Left cardiac atrium (tissue), 1 donor: Measurements from ENCODE around the gene KIF12.

GRCh38 chr9:112204326-112204670 lies 29.2 kb upstream of the SUSD1 start:
- PRO-cap = no peak

DNA sequence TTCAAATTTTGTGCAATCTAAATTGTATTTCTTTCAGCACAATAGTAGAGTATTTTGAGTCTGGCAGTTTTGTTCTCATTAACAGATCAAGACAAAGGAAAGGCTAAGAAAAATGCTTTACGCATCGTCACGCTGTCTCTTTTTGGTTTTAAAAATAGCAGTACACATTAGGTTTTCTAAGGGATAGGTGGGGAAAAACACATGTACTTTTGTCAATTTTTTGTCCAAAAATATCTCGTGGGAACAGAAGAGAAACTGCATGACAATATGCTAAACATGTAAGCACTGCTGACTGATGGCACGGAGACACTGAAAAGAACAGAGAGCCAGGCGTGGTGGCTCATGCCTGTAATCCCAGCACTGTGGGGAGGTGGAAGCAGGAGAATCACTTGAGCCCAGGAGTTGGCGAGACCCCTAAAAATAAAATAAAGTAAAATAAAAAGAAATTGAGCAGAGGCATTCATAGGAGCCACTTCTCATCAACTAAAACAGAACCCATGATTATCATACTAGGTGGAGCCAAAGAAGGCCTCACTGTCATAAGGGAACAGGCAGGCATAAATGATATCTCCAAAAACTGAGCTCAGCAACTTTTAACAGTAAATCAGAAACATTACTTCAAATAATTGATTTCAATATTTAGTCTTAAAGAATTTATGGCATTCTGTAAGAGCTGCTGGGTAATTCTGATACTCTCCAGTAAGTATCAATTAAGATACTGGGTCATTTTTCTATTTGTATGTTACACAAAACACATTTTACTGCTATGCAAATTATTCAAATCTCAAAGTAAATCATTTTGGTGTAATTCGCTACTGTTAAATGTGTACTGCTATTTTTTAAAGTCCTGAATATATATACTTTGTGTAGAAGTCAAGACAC lies 45.1 kb upstream of the SUSD1 start:
- PRO-cap = no peak

DNA sequence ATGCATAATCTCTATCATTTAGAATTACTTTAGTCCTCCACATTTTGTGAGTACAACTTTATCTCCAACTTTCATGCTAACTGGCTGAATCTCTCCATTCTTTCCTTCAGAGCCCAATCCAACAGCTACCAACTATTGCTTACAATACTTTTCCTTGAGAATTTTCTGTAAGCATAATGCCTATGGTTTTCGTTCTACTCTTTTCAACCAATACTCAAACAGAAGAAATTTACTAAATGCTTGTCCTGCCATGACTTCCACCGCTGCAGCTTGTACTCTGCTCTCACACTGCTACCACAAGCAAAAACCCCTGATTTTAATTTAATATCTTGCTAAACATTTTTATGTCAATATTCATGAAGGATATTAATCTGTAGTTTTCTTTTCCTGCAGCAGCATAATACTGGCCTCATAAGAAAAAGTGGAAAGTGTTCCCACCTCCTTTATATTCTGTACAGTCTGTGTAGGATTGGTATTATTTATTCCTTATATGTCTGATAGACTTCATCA lies 52.2 kb downstream of the PTBP3 start:
- PRO-cap = no peak

DNA sequence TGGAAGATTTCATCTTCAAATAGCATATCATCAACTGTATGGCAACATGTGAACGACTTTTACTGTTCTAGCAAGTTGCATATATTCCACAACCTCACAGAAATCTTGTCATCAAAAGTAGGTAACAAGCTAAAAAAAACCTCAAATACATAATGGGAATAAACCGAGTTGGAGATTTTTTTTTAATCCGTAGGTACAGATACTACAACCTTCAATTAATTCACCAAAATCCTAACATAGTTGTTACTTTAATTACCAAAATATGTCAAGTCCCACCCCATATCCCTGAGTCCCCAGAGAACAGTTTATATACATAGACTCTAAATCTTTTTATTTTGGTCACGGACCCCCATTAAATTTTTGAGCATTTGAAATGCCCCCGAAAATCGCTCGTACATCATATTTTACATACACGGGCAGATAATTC lies 1.0 kb downstream of the PTBP3 start:
- PRO-cap = no peak

GRCh38 chr9:112556144-112556424 lies 69.5 kb downstream of the KIAA1958 start:
- PRO-cap = no peak

DNA sequence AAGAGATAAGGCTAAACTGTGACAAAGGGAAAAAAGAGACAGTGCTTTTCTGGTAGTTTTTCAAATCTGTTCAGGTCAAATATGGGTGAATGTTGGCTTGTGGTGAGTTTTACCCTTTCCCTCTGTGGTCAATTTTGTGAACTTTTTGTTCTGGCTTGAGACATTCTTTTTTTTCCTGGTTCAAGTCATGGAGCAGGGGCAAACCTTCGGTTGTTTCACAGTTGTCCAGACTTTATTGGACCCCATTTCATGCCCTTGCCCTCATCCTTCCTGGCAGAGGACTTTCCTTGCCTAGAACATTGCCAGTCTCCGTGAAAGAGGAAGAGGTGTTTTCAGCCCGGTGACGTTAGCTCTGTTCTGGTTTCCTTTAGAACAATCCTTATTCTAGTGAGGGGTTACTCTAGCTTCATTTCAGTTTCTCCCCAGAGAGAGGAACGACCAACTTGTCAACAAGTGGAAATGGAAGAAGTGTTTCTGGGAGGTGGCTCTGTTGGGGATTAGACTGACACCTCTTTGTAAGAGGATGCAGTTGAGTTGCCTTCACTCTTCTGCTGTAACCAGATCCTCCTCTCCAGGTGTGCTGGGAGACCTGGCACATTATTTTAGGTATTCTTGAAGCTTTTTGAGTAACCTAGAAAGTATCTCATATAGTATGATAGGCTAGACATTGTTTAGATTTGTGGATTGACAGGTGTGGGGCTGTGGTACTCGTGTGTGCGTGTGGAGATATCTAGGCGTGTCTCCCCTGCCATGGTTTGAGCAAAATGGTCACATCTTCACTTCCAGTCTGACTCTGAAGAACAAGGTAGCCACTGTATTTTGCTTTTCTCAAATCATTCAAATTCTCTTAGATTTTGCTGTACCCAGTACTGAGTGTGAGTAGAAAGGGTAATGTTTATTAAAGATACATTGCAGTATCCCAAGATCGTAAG lies 21.5 kb downstream of the SNX30 start:
- PRO-cap = no peak

GRCh38 chr9:113154331-113154923 lies 3.6 kb downstream of the SLC31A2 start:
- PRO-cap = no peak

DNA sequence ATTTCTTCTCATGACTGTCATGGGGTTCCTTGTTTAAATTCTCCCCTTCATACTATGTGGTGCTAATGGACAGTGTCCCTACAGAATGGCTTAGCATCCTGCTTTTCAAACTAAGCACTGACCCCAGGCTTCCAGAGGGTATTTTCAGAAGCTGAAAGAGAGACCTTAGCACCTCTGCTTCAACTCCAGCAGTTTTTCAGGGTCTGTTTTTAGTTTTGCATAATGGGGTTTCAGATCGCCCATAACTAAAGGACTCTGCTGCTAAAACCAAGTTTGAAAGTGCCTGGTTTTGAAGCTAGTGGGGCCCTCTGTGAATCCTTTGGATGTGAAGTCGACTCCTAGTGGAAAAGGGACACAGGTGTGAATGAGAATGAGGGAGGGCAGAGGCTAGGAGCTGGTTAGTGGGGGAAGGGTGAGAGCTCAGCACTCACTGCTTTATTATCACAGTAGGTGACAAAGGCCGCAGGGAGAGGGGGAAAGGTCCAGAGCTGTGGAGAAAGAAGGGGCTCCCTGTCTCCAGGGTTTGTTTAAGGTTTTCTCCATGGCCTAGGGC lies 3.7 kb downstream of the HDHD3 start:
- PRO-cap = no peak

DNA sequence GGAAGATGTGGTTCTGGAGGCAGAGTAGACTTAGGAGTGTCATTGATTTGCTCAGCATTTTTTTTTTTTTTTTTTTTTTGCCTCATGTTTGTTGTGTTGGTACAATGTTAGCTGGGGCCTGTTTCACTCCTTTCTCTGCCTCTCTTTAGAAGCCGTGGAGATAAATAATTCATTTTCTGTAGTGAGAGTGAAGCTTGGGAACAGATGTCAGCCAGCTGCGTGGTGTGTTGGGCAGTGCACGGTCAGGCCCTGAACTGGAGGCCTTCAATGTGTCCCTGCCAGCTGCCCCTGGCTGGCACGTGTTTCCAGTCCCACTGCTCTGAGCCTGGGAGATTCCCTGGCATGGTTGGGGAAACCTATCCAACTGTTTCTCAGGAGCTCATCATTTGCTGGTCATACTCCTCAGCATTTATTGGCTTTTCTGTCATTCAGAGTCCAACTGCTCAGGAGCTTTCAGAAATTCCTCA lies 5.5 kb downstream of the RGS3 start:
- PRO-cap = no peak

DNA sequence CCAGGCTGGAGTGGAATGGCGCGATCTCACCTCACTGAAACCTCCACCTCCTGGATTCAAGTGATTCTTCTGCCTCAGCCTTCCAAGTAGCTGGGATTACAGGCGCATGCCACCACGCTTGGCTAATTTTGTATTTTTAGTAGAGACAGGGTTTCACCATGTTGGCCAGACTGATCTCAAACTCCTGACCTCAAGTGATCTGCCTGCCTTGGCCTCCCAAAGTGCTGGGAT lies 28.0 kb downstream of the RGS3 start:
- PRO-cap = no peak

DNA sequence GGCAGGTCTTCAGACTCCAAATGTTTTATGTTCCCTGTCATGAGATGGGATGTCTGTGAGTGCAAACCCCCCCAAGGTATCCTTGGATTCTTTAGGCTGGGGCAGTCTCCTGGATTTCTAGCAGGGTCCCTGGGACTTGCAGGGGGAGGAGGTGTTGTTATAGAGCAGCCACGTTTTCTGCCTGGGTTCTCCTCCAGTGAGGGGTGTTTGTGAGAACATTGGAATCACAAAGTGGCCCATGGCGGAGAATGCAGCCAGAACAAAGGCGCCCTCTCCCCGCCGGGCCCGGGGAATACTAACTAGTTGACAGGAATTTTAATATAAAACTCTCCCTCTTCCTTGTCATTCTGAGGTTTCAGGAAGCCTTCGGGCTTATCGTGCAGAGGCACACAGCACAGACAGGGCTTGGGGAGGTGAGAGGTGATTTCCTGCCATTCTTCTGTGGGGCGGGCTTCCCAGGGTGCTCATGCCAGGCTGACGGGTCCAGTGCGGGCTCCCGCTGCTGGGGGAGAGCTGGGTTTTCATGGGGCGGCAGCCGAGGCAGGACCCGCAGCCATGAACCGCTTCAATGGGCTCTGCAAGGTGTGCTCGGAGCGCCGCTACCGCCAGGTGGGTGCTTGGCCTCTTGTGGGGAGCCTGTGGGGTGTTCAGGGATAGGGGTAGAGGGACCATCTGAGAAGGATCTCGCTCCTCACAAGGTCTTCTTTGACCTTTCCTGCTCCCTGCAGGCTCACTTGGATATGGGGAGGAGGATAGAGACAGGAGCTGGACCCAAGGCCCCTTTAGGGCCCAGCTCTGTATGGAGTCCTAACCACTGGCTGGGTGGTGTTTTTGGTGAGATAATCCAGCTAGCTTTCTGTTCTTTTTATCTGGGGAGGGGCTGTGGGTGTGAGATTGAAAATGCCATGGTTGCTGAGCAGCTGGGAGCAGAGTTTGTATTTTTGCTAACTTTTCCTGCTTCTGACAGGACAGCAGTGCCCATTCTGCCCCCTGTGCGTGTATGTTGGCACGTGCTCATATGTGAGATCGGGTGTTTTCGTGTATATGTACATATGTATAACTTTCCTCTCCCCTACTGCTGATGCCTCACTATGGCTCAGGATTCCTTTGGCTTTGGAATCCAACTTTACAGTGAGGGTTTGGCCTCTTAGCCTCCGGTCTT lies 37.9 kb downstream of the RGS3 start:
- PRO-cap = bidirectional peak, plus-strand start at position 486 of the sequence, minus-strand start at position 294 of the sequence

DNA sequence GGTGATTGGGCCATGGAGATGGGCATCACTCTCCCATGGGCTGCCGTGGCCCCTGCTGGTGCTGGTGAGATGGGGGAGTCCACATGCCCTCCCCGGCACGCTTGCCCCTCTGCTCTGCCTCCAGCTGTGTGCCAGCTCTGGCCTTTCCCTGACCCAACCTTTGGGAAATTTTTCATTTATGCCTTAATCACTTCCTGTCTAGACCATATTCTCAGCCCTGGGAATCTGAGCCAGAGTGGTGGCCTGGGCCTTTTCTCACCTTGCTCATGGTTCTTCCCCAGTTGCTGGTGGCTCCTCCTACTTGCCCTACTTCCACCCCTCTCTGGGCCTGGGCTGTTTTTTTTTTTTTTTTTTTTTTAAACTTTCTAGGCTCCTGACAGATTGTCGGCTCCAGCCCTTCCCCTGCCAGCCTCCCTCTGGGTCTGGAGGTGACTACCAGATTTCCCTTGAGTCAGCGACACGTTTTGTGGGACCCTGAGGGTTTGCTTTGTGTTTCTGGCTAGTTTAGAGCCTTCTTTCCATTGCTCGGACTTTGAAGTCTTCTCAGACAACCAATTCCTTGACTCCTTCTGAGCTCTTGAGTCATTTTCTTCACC lies 56.8 kb downstream of the RGS3 start:
- PRO-cap = no peak

DNA sequence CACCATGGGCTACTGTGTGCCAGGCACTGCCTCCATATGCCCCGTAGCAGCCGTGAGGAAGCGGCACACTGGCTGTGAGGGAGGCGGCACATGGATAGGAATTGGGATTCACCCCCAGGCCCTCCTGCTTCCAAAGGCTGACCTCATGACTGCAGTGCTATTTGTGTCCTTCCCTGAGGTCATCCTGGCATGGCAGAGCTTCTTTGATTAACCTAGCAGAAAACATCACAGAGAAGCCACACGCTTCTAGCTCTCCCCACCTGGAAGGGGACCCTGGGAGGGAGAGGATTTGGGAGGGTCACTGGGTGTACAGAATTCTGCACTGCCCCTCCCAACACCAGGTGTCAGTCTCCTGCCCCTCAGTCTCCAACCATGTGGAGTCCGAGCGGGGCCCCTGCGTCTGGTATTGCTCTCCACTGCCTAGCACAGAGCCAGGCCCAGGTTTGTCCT lies 109.9 kb downstream of the RGS3 start:
- PRO-cap = no peak

DNA sequence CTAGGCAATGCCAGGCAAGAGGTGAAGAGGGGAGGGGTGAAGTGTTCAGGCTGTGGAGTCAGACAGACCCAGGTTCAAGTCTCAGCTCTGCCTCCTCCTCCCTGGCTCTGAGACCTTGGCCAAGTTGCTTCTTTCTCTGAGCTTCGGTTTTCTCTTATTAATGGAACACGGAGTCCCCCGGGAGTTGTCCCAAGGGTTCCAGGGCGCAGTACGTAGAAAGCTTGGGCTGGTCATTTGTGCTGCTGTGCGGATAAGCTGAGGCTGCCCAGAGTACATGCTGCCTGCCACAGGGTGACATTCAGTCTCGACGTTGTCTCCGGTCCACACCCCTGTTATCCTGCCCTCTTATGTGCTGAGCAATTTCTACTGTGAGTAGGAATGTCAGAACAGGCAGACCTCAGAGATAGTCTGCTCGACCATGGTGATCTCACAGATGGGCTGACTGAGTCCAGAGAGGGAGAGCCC lies 123.8 kb downstream of the RGS3 start:
- PRO-cap = no peak

GRCh38 chr9:113588820-113589864 lies 125.6 kb downstream of the RGS3 start:
- PRO-cap = bidirectional peak, plus-strand start at chr9:113589687, minus-strand start at chr9:113589434

- PRO-cap = no peak
These were observed 193.8 kb upstream of the ZNF618 start for GRCh38 chr9:113682183-113682777.

DNA sequence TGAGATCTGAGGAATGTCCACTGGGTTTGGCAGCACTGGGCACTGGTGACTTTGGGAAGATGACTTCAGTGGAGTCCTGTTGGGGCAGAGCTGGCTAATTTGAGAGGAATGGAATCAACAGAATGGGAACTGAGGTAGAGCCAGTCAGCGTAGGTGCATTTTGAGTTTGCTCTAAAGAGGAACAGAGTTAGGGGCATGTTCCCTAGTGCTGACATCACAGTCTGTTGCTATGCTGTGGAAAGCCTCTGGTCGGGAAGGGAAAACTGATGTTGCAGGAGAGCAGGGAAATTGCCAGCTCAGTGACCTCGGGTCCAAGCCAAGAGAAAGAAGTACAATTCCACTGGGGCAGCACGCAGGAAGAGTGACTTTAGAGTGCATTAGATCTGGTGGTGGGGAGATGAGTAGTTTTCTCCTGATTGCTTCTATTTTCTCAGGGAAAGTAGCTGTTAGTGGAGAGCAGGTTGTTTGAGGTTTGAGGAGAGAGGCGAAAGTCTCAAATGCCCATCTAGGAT lies 57.0 kb downstream of the ZNF618 start:
- PRO-cap = no peak

GRCh38 chr9:113988114-113988662 lies 89.9 kb downstream of the AMBP start:
- PRO-cap = no peak

- PRO-cap = no peak
These were observed 40.0 kb downstream of the AMBP start for GRCh38 chr9:114038156-114038479.

DNA sequence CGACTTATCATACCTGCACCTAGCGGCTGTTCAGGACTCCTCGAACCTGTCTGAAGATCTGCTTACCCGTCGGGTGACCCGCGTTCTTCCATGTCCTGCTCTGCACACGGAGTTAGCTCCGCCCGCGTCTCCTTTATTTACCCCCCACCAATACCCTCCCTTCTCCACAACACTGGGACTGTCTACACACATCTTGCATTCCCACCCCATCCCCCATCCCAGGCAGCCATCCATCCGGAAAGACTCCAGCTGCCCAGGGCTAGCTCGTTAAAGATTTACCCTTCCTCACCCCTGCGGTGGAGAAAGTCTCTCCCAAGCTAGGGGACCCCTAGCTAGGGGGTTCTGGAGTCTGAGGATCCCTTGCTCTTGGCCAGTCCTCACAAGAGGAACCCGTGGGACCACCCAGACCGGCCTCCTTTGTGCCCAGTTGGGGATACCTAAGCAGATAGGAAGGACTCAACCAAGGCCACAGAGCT lies at the start of gene KIF12:
Gene KIF12, minus strand, starts transcription at position 108 of the 476 bp plus-strand sequence.
- PRO-cap = no peak